REH cell (cell line): ENCODE measurements around a stretch of chr7.

GRCh38 chr7:2374998-2375615 lies 20.5 kb downstream of the EIF3B start:
- PRO-cap, result no peak

DNA sequence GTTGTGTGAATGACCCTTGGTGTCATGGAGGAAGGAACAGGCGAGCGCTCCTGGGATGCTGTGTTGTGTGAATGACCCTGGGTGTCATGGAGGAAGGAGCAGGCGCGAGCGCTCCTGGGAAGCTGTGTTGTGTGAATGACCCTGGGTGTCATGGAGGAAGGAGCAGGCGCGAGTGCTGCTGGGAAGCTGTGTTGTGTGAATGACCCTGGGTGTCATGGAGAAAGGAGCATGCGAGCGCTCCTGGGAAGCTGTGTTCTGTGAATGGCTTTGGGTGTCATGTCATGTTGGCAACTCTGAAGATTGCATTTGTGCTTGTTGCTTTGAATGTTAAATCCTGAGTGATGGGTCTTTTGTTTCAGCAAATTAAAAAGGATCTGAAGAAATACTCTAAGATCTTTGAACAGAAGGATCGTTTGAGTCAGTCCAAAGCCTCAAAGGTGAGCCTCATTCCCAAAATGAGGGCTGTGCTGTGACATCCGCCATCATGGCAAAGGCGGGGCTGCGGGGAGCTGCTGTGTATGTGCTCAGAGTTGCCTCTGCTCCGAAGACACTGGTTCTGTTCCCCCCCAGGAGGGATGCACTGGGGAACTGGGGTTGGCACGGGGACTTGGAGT lies 23.8 kb downstream of the EIF3B start:
- PRO-cap, result no peak

GRCh38 chr7:2469437-2469853 lies 6.8 kb downstream of the GRIFIN start:
- PRO-cap, result no peak

DNA sequence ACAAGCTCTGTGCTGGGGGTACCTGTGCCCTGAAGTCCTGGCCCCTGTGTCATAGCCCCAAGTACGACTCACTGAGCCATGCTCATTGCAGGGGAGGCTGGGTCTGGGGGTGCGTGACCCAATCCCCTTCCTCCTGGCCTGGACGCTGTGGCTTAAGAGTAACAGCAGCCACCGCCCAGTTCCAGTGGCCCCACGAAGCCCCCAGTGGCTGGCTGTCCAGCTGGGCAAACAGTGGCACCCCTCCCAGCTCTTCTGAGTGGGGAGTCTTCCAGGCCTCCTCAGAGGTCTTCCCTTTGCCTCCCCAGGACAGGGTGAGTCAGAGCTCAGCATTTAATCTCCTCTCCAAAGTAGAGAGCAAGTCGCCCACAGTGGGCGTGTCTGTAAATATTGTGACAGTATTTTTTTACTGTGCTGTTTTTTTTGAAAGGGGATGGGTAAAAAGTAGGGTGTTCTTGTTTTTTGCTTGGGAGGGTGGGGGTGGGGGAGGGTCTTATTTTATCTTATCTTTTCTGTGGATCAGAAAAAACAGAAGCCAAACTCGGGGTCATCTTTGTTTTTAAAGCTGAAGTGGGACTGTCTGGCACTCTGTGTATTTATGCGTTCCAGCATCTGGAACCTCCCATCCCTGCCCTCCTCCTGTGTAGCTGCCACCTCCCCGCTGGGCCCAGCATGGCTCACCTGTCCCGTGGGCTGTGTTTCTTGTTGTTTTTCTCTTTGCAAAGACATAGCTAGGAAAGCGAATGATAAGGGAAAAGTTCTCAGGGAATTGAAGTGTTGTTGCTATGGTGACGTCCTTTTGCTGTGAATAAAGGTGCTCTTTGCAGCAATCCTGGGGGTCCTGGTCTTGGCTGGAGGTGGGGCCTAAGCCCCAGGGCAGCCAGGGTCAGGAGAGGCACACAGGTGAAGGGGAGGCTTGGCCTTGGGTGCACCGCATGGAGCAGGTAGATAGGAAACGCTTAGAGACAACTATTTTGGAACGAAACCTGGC lies 8.3 kb downstream of the LFNG start:
- PRO-cap, result no peak

DNA sequence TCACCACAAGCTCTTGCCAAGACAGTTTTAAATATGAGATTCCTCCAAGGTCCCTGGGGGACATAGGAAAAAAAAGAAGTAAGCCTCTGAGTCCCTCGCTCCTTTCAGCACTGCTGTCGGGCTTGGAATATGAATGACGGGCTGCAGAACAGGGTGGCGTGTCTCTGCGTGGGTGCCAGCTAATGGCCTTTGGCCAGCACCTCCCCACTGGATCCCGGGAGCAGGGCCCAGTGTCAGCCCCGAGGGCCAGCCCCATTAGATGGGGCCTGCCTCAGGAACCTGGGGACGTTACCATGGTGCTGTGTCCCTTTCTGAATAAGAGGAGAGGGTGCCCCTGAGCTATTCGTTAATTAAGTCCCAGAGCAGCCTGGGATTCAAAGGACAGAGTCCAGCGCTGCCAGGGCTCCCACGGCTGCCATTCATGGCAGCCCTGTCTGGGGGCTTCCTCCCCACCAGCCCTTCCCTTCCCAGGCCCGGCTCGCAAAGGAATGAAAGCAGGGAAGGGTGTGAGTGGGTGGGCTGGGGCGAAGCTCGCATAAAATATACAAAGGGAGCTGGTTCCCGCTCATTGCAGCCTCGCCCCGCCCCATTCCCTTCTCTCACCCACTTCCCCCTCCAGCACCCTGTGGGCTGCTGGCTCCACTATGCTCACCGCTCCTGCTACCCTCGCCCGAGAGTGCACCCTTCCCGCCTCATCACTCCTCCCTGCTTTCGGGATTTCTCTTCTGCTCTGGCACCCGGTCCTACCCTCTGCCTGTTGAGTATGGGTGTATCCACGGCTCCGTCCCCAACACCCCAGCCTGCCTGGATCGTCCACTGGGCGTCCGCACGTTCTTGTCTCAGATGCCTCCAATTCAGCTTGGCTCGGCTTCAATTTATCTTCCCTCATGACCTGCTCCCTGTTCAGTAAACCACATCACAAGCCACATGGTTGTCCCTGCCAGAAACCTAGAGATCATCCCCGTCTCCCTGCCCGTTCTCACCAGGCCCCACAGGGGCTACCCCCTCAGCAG lies 14.6 kb upstream of the TTYH3 start:
- PRO-cap, result no peak

- PRO-cap, result no peak
These were observed 2.1 kb upstream of the TTYH3 start for GRCh38 chr7:2629621-2630205.

- PRO-cap, result no peak
These were observed 1.6 kb upstream of the TTYH3 start for GRCh38 chr7:2630206-2630600.

- PRO-cap, result no peak
These were observed 15.1 kb downstream of the TTYH3 start for GRCh38 chr7:2646697-2647415.

- PRO-cap, result no peak
These were observed 24.6 kb upstream of the AMZ1 start for GRCh38 chr7:2662973-2664157.

GRCh38 chr7:2710821-2711609 lies 23.0 kb downstream of the AMZ1 start:
- PRO-cap, result unidirectional peak, plus-strand start at chr7:2711434

DNA sequence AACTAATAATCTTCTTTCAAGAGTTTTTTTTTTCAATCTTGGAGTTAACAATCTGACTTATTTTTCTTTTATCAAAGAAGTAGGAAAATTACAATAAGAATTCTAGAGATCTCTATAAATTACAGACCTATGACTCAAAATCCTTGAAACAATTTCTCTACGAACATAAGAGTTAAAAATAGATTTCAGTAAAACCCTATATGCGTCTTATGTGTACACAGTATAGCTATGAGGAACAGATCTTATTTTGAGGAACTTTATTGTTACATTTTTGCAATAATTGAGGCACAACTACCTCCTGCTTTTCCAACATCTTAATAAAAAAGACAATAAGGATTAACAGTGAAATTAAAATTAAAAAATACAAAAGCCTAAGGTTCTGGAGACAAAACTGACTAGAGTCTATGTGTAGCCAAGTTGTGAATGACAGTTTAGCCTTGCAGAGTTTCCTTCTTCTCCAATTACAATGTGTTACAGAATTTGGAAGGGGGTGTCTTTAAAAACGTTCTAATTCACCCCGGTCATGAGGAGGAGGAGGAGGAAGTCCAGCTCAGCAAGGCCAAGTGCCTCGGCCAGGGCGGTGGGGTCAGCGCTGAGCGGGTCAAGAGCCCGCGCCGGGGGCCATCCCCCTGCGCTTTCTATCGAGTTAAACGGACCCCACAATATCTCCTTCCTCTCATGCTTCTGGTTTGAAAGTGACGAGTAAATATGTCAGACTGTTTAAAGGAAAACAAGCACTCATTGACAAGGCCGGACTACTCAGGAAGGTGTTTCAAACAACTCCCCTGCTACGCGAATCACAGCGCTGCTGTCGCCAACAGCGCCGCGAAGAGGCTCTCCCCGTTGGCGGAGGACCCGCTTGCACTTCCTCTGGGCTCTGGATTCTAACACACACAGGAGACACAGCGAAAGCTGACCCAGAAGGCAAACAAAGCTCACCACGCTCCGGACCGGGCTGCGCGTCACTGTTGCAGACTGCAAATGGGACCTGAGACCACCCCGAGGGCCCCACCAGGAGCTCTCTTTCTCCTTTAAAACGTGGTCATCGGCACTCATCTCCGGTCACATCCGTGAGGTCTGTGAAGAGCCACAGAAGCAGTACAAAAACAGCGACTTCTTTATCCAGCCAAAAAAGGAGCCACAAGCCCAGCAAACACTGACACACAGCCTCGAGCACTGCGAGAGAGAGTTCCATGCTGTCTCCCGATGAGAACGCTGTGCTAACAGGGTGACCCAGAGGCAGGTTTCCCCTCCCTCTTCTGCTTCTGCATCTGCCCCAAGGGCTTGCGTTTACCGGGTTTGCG lies 40.8 kb downstream of the AMZ1 start:
- PRO-cap, result no peak

GRCh38 chr7:2803076-2803520 lies 41.0 kb downstream of the GNA12 start:
- PRO-cap, result no peak

DNA sequence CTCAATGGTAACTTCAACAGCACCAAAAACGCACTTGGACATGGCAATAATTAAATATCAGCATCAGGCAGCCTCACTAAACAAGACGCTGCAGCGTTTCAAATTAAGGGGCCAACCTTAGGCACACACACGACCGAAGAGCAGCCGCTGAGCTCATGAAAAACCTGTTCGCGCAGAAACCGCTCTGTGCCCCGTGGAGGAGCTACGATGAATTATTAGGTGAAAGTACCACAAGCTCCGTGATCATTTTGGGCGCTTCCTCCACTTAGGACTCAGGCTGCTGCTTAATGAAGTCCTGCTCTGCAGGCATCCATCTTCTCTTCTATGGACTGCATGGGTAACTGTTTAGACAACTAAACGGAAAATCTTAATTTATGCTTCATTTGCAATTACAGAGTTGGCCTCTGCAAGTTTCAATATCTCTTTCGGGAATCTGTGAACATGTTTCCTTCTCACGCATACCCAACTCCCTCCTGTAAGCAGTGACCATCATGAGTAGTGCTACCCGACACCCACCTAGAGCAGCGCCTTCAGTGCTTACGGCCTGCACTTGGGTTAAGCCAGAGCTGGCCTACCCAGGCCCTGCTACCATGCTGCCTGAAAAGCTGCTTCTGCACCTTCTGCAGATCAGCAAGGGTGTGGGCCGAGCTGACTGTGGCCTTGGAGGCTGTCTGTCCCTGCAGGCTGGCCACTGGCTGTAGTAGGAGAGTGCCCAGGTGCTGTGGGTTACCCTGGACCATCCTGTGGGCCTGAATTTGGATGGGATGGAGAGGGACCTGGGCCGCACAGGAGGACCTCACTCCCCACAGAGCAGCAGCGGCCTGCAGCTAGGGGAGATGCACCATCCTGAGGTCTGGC lies 36.1 kb downstream of the GNA12 start:
- PRO-cap, result no peak

- PRO-cap, result unidirectional peak, plus-strand start at chr7:2843642
These were observed 708 bp downstream of the GNA12 start for GRCh38 chr7:2843413-2843786.

- PRO-cap, result no peak
These were observed 99.4 kb downstream of the CARD11 start for GRCh38 chr7:2944366-2944653.

GRCh38 chr7:3094660-3095411 lies 51.2 kb upstream of the CARD11 start:
- PRO-cap, result bidirectional peak, plus-strand start at chr7:3094877, minus-strand start at chr7:3094737; bidirectional peak, plus-strand start at chr7:3095188, minus-strand start at chr7:3095186; bidirectional peak, plus-strand start at chr7:3095279, minus-strand start at chr7:3095218

DNA sequence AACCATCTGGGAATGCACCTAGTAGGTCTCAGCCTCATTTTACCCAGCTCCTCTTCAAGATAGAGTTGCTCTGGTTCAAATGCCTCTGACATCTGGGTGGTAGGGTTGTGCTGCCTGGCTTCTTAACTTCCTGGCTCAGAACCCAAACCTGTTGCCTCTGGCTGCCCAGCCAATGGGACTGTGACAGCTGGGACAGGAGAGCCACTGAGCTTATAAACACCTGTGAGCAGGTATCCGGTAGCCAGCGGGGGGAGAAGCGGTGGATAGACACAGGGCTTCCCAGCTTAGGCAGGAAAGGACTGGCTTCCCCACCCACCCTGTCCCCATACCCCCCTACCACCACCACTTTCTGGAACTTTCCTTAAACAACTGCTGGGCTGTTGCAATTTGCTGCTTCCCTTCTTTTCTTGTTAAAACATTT lies 115.8 kb upstream of the CARD11 start:
- PRO-cap, result no peak

- PRO-cap, result no peak
These were observed 119.5 kb upstream of the SDK1 start for GRCh38 chr7:3181329-3182189.

GRCh38 chr7:3267666-3268487 lies 33.2 kb upstream of the SDK1 start:
- PRO-cap, result no peak

DNA sequence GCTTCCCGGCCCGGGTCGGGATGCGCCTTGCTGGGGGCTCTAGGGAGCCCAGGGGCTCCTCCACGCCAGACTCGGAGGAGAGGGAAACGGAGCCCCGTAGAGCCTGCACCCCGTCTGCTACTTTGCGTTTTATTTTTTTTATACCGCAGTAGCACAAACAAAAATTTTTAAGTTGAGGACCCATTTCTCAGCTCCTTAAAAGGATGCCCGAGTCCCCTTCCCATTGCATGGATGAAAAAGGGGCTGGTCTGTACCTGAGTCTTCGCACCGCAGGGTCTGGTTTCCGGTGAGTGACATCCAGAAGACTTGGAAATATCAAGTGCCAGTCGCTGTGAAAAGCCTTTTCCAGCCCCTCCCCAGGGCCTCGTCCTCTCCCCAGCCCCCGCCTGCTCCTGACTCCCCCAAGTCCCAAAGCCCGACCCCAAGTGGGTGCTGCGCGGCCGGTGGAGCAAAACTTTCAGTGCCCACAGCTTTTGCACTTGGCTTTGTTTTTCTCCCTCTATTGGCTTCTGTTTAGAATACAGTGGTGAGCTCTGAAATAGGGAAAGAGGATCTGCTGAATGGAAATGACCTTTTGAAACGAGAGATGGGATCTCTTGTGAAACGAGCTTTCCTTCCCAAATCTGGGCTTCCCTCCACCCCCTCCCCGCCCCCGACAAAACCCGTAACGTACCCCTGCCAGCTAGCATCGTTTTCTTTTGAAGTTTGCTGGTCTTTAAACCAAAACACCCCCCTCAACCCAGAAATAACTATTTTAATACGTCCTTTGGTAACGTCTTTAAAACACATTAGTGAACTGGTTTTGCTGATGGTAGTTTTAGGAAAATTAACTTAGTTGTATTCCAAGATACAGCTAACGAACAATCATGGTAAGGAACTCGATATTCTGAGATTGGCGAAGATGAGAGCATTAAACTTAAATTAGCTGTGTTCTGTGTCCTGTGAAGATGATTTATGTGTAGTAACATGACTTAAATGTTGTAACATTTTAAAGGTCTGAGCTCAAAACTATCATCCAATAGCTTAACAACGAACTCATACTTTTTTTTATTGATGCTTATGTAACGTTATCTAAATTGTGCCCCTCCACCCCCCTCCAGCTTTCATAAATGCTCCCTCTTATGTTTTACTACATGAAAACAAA lies 1.3 kb downstream of the SDK1 start:
- PRO-cap, result no peak